OCI-LY7 (cell line): ENCODE data around the gene DHX35.

DNA sequence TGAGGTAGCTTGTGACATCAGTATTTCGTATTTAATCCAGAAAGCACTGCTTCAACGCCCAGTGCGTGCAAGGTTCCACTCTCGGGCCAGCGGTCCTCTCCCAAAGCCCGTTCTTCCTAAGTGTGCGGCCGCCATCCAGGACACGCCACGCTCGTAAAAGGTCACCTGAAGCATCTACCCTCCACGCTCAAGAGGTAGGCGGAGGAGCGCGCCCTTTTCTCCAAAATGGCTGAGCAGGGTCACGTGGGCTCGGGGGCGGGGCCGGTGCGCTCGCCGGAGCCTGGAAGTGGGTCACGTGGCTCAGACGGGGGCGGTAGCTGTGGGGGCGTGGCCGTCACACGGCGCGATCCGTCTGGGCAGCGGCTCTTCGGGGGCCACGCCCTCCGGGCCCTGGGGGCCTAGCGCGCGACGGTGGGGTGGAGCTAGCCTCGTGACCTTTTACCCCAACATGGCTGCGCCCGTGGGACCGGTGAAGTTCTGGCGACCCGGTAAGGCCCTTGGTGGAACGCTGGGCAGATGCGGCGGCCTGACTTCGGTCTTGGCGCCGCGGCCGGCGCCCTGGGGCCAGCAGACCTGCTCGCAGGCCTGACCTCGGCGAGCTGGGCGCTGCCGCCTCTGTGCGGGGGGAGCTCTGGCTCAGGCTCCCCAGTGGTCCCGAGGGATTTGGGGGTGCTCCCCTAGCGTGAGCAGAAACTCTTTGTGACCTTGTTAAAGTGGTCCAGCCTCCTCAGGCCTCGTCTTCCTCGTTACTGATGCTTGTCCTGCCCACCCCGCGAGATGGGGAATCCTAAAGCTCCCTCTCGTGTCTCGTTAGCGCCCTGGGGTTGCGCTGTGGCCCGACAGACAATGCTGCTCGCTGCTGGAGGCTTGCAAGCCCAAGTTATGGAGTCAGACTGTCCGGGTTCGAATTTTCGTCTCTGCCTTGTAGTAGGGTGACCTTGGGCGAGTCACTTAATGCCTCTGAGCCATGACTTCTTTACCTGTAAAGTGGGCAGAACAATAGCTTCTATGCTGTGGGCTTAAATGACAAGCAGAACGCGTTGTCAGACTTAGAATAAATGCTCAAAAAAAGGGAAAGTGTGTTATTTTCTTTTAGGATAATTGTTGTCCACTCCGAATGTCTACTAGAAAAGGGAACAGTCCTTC lies at the start of gene DHX35:
Gene DHX35, plus strand, starts transcription at position 425 of the 1,146 bp plus-strand sequence.
- PRO-cap, result bidirectional peak, plus-strand start at position 446 of the sequence, minus-strand start at position 176 of the sequence; bidirectional peak, plus-strand start at position 737 of the sequence, minus-strand start at position 751 of the sequence
- RAMPAGE, long total RNA, result start-site peak on the plus strand centred at position 439 of the sequence, 25 bp wide, 364 and 174 reads in 2 replicates

- PRO-cap, result no peak
- RAMPAGE, long total RNA, result no peak
These were observed 107.8 kb downstream of the DHX35 start for GRCh38 chr20:39069963-39070238.

- PRO-cap, result no peak
- RAMPAGE, long total RNA, result no peak
These were observed 337.8 kb downstream of the DHX35 start for GRCh38 chr20:39299996-39300278.

DNA sequence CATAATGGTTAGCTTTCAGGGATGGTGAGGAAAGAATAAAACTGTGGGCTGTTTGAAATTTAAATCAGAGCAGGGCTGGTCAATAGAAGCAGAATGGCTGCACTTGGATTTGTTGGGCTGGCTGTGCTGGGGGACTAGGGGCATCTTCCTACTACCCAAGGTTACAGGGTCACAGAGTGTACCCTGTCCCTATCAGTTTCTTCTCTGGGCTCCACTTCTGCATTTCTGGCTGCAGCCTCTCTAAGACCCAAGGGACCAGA lies 376.7 kb downstream of the DHX35 start:
- PRO-cap, result no peak
- RAMPAGE, long total RNA, result no peak

- PRO-cap, result no peak
- RAMPAGE, long total RNA, result no peak
These were observed 838.3 kb downstream of the DHX35 start for GRCh38 chr20:39800506-39800858.

GRCh38 chr20:40274141-40274625 lies 414.9 kb downstream of the MAFB start:
- PRO-cap, result no peak
- RAMPAGE, long total RNA, result no peak

GRCh38 chr20:40443814-40444078 lies 245.3 kb downstream of the MAFB start:
- PRO-cap, result no peak
- RAMPAGE, long total RNA, result no peak

GRCh38 chr20:40470435-40471074 lies 218.5 kb downstream of the MAFB start:
- PRO-cap, result no peak
- RAMPAGE, long total RNA, result no peak

GRCh38 chr20:40676258-40677291 lies 12.5 kb downstream of the MAFB start:
- PRO-cap, result no peak
- RAMPAGE, long total RNA, result no peak

- PRO-cap, result no peak
- RAMPAGE, long total RNA, result no peak
These were observed 4.3 kb downstream of the MAFB start for GRCh38 chr20:40684378-40685447.

GRCh38 chr20:40690368-40690735 lies 1.3 kb upstream of the MAFB start:
- PRO-cap, result no peak
- RAMPAGE, long total RNA, result no peak

DNA sequence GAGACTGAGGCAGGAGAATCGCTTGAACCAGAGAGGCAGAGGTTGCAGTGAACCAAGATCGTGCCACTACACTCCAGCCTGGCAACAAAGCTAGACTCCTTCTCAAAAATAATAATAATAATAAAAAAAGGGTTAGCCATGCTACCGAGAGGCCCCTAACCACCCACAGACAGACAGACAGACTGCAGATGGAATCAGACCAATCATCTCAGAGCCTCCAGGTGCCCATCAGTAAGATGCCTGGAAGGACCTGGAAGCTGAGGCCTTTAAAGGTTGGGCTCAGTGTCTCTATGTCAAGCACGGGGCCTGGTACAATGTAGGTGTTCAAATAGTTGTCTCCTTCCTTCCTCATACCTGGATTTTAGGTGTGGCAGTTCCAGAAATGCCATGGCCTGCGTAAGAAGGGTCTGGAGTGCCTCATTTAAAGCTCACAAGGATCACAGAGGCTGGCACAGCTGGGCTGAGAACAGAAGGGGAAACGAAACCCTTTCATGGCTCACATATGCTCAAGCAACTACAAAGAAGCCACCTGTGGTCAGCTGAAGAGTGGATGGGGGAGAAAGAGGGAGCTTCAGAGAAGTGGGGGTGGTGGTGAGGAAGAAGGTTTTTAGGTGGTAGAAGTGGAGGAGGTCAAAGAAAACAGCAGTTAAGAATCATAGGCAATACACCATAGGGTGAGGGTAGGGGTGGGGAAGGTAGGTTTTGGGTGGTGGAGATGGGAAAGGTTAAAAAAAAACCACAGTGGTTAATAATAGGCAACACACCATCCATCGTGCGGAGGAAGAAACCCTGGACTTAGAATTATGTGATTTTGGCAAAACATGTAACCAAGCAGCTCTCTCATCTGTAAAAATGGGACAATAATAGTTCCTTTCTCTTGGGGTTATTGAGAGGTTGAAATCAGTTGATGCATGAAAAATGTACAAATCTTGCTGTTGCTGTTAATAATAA lies 17.1 kb upstream of the TOP1 start:
- PRO-cap, result bidirectional peak, plus-strand start at position 617 of the sequence, minus-strand start at position 409 of the sequence
- RAMPAGE, long total RNA, result no peak

DNA sequence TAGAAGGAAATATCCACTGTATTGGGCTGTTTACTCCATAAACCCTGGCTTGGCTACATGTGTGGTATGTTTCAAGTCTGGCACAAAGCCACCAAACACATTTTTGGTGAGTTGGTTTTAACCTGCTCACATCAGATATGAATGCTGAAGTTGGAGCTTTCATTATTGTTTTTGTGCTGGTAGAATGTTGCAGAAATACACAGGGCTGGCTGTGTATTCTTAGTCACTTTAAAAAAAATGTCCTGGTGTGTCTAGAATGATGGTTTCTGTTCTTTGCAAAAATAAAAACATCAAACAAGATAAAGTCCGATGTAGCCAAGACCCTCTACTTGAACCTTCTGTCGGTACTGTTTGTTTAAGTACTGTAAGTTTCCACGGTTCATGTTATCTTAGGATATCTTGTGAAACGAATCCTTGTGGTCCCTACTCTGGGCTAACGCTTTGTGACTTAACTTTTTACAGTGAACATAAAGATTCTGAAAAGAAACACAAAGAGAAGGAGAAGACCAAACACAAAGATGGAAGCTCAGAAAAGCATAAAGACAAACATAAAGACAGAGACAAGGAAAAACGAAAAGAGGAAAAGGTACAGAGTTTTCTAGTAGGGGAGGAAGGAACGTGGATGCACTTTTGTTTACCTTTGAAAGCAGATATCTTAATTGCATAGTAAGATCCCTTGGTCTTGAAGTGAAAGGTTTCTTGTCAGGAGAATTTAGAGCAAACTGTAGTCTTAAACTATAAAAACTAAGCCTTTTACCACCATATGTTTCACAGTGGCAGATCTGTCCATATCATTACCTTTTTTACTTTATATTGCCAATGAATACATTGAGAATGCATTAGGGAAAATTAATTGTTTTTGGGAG lies 47.3 kb downstream of the TOP1 start:
- PRO-cap, result no peak
- RAMPAGE, long total RNA, result no peak

DNA sequence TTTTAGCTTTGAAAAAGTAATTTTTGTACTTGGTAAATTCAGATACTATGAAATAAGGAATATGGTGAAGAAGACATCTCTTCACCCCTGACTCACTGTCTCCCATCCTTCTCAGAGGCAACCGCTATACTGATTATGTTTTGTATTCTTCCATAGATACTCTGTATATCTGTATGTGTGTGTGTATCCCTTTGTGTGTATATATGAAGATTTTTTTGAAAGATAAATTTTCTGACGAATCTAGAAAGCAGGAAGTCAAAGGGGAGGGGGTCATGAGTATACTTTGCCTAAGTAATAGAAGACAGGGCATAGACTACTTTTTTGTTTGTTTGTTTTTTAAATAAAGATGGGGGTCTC lies 48.1 kb downstream of the TOP1 start:
- PRO-cap, result no peak
- RAMPAGE, long total RNA, result no peak

DNA sequence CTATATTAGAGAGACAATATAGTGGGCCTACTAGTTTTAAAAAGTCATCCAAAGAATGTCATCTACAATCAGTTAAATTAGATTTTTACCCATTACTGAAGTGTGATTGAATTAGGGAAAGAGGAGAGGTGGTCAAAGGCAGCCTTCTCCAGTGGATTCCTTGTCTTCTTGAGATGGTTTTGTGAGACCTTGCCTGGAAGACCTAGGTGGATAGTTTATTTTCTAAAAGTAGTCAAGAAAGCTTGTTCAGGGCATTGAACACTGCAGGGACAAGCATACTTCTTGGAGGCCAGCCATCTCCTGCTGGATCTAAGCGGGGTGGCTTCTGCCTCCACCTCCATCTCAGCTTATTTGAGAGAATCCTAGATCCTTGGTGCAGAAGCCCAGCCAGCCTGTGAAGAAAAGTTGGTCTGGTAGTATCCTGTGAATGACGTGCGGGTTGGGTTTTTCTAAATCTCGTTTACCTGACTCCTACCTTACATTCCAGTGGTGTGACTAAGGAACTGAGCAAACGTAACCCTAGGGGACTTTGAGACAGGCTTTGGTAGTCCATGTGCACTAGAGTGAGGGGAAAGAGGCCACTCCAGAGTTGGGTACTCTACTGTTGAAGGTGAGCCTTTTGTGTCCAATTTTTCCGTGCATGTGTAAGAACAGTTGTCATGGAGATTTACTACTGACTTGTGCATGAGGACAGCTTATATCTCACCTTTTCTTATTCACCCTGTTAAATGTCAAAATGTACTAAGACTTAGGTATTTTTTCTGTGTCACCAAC lies 26.6 kb upstream of the PLCG1 start:
- PRO-cap, result no peak
- RAMPAGE, long total RNA, result no peak

DNA sequence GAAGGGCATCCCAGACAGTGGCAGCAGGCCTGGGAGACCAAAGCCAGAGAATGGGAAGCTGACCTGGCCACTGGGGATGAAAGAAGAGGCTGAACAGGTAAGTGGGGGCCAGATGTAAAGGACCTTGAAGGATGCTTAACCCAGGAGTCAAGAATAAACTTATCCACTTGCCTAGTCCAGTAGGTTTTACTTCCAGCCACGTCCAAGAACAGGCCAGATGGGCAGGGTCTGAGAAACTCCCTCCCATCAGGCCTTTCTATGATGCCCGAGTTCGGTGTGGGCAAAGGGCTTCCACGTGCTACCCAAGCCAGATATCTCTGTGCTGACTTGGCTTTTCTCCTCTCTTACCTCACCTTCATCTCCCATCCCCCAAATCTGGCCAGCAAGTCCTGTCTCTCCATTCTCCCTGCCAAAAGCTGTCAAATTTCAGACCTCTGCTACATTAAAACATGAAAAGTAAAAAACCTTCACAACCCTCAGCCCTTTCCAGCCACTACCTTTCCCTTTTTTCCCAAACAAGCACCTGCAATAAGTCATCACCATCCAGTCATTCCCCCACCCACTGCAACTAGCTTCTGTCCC lies 11.5 kb upstream of the PLCG1 start:
- PRO-cap, result no peak
- RAMPAGE, long total RNA, result no peak

DNA sequence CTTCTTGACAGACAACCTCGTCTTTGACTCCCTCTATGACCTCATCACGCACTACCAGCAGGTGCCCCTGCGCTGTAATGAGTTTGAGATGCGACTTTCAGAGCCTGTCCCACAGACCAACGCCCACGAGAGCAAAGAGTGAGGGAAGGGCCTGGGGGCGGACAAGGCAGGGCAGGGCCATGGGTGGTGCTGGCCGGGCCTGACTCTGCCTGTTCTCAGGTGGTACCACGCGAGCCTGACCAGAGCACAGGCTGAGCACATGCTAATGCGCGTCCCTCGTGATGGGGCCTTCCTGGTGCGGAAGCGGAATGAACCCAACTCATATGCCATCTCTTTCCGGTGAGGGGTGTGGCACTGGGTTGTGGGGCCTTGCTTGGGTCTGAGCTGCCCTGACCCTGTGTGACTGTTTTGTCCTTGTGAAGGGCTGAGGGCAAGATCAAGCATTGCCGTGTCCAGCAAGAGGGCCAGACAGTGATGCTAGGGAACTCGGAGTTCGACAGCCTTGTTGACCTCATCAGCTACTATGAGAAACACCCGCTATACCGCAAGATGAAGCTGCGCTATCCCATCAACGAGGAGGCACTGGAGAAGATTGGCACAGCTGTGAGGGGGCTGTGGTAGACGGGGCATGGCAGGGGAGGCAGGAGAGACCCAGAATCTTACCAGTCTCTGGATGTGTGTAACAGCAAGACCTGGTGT lies 29.1 kb downstream of the PLCG1 start:
- PRO-cap, result no peak
- RAMPAGE, long total RNA, result no peak

DNA sequence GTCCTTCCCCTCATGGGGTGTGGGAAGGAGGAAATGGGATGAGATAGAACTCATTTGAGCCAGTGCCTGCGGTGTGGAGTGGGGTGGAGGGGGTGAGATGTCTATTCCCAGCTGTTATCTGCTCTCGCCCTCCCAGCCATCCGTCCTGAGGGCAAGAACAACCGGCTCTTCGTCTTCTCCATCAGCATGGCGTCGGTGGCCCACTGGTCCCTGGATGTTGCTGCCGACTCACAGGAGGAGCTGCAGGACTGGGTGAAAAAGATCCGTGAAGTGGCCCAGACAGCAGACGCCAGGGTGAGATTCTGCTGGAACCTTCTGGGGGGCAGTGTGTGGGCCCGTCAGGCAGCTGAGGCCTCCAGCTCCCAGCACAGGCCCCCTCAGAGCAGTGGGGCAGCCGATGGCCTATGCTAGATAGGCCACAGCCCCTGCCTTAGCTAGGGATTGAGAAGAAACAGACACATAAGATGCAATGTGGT lies 32.7 kb downstream of the PLCG1 start:
- PRO-cap, result no peak
- RAMPAGE, long total RNA, result no peak

DNA sequence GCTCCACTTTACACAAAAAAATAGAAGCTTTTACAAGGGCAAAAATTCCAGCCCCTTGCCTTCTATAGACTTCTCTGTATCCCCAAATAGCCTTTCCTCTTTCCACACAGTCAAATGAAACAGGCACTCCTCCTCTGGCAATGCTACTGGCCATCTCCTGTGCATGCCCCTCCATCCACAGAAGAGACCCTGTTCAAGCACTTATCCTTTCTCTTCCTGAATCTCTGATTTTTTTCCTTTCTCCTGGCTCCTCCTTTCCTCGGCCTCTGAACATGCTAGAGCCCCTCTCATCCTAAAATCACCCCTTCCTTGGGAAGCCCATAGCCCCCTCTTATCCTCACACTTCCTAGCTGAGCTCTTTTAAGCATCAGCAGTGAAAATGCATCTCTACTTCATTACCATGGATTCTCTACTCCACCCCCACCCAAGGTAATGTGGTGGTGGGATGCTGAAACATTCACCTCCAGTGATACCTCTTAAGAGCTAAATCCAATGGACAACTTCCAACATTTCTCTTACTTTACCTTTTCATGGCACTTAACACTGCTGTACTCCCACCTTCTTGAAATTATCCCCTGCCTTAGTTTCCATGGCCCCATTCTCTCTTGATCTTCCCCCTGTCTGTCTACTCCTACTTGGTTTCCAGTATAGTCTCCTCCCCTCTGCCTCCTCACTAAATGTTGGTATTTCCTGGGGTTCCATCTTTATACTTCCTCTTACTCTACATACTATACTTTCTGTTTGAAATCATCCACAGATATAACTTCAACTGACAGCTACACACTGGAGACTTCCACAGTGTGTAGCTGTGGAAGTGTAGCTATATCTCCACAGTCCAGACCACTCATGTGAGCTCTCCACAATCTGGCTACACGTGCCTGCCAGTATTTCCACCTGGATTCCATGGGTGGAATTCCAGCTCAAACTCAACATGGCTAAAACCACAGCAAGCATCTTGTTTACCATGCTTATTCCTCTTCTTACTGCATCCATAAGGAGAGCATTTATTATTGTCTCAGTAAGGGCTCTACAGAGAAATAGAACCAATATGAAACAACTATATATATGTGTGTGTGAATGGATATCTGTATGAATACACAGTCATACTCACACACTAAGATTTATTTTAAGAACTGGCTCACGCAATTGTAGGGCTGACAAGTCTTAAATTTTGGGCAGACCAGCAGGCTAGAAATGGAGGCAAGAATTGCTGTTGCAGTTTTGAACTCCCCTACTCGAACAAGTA lies 13.6 kb downstream of the ZHX3 start:
- PRO-cap, result no peak
- RAMPAGE, long total RNA, result no peak

GRCh38 chr20:41392825-41393286 lies 26.2 kb upstream of the EMILIN3 start:
- PRO-cap, result no peak
- RAMPAGE, long total RNA, result no peak